ENCODE data around the genes POLG, KIF7, ZNF710 and TTLL13.

GRCh38 chr15:89103991-89104969 lies 16.0 kb downstream of the ABHD2 start:
- RAMPAGE, long total RNA: no peak
- RRBS: no CpG with 5 or more reads among the region's 14 CpGs

- RAMPAGE, long total RNA: no peak
- RRBS: no CpG with 5 or more reads among the region's 12 CpGs
Measured at GRCh38 chr15:89136511-89137410, 48.5 kb downstream of the ABHD2 start.

DNA sequence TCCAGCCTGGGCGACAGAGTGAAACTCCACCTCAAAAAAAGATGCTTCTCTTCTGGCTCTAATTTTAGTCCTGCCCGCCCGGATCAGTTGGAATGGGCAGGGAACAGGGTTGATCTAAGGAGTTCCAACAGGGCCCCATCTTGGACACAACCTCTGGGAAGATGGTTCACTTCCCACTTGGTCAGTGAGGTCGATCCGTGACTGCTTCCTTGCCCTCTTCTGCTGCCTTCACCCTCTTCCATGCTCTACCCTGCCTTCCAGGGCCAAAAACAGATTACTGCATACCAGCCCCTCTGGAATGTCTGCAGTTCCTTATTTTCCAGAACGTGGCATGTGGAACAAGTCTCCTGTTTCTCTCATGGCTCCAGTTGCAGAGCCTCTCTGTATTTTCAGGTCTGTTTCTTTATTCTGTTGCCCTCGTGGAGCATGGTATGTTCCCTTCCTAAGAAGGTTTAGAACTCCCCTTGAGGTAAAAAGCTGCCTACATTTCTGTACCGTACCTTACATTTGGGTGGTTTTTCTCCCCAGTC lies 23.2 kb downstream of the POLG start:
- RAMPAGE, long total RNA: no peak
- RRBS: no CpG with 5 or more reads among the region's 8 CpGs

DNA sequence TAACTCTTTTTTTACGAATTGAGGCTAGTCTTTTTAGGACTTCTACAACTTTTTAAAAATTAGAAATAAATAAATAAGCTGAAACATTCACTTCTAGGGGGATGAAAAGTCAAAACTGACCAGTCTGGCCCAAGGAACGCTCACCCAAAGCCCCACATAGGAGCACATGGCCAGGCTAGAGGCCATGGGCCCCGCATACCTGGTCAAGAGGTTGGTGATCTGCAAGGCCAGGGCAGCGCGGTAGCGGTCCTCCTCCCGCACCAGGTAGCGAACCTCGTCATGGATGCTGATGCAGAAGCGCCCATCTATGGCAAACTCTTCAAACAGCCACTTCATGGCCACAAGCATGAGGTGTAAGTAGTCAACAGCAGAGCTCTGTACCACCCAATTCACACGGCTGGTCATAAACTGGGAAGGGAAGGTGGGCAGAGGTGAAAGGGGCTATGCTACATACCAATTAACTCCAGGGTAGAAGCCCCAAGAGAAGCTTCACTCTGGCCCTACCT lies 16.2 kb downstream of the POLG start:
- RAMPAGE, long total RNA: no peak
- RRBS: no CpG with 5 or more reads among the region's 11 CpGs

DNA sequence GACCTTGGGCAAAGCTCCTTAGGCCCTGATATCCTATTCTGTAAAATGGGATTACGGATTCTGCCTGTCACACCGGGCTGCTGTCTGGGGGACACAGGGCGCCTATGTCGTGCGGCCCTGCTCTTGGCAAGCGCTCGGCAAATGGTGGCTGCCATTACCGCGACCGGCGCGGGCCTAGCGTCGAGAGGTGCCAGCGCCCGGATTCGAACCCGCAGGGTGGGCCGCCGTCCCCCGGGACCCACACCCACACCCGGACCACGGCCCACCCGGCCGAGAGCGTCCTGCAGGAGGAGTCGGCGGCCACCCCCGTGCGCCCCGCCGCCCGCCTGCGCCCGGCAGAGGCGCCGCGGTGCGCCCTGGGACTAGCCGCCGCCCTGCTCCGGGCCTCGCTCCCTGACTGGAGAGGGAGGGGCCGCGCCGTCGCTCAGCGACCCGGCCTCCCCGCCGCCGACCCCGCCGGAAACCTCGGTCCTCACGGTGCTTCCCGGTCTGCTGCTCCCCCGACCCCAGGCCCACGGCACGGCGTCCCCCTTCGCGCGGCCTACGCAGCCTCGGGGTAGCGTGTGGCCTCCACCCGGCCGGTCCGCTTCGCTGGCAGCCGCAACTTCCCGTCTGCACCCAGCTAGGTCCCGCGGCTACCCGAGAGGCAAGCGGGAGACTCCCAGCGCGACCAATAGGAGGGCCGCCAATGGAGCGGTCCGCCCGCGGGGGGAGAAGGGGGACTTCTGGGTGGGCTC lies at the start of gene POLG:
Gene POLG (minus strand): TSS at position 616 of the 737 bp plus-strand sequence.
- RAMPAGE, long total RNA: start-site peak on the minus strand centred at position 603 of the sequence, 36 bp wide, 42 and 44 reads in 2 replicates
- RRBS: 1% methylated on average over 40 of the region's 84 CpGs

- RAMPAGE, long total RNA: no peak
- RRBS: no CpG with 5 or more reads among the region's 13 CpGs
Measured at GRCh38 chr15:89401550-89402409, 67.2 kb upstream of the POLG start.

- RAMPAGE, long total RNA: no peak
- RRBS: 5% methylated on average over 26 of the region's 89 CpGs
Measured at GRCh38 chr15:89654834-89655920, at the start of gene KIF7. TSS of gene KIF7 (minus strand) at chr15:89655467.

DNA sequence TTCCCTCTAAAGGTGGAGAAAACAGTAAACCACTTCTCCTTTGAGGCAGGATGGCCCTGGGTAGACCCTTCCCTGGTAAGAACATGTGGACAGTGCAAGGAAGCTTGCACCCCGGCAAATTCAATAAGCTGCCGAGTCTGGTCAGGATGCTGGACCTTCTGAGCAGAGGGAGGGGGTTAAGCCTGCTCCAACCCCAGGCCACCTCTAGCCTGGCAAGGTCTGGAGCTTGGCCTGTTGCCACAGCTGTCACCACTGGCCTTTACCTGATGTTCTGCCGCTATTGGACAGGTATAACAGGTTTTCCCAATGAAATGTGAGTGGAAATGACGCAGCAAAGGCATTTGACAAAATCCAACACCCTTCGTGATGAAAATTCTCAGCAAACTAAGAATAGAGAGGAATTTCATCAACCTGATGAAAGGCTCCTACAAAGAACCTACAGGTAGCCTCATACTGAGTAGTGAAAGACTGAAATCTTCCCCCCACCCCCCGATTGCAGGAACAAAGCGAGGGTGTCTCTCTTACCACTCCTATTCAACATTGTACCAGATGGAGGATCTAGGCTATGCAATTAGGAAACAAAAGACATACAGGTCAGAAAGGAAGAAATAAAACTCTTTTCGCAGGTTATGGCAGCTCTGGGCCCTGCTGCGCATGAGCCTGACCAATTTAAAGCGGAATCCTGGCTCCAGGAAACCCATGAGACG lies 812 bp upstream of the MESP1 start:
- RAMPAGE, long total RNA: no peak
- RRBS: no CpG with 5 or more reads among the region's 11 CpGs

DNA sequence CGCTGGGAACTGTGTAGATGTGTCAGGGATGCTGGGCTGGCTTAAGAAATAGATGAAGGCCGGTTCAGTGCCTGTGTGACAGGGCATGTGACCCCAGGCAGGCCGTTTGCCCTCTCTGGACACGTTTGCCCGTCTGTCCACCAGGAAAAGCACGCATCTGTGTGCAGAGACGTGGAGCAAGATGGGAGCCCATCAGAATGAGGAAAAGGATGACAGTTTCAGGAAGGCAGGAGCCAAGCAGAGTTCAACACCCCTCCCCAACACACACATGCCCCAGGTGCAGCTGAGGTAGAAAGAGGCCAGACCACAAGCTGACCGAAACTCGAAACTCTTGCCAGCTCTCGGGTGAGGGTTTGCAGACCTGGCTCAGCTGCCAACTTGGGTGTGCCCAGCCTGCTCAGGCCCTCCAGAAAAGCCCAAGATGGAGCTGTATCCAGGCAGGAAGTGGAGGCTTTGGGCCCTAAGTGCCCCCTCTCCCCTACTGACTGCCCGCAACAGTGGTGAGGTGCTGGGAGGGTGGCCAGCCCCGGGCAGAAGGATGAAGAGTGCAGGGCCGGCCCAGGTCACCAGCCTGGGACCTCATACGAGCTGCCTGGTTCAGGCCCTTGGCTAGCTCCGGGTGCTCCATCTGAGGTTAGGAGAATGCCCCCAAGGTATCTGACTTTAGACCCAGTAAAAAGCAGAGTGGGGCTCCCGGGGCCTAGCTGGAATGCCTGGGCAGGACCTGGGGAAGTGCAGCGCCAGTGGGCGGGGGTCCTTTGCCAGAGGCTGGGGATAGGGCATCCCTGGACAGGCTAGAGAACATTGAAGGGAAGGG lies 10.2 kb upstream of the MESP1 start:
- RAMPAGE, long total RNA: no peak
- RRBS: 51% methylated on average over 3 of the region's 18 CpGs

GRCh38 chr15:89784784-89785808 lies 9.0 kb downstream of the MESP2 start:
- RAMPAGE, long total RNA: no peak
- RRBS: 78% methylated on average over 7 of the region's 19 CpGs

GRCh38 chr15:89809583-89810164 lies 5.0 kb downstream of the ANPEP start:
- RAMPAGE, long total RNA: no peak
- RRBS: no CpG with 5 or more reads among the region's 10 CpGs

DNA sequence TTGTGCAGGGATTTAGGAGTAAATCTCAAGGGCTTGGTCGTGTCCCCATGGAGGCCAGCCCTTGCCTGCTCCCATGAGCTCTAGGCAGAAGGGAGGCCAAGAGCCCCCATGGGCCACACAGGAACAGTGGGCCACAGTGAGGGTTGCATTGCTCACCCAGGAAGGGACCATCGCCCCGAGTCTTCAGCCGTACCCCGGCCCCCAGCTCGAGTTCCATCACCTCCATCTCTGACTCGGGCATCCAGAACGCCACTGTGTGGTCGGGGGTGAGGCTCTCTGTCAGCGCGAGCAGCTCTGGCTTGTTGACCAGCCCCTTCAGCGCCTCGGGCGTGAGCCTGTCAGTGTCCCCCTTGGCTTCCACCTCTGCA lies 9.1 kb downstream of the ARPIN start:
- RAMPAGE, long total RNA: no peak
- RRBS: no CpG with 5 or more reads among the region's 14 CpGs

- RAMPAGE, long total RNA: start-site peak on the plus strand at chr15:90000727-90001366, 36 and 6 reads in 2 replicates
- RRBS: 1% methylated on average over 12 of the region's 27 CpGs
Measured at GRCh38 chr15:90000991-90001562, at the start of gene ZNF710. TSS of gene ZNF710 (plus strand) at chr15:90001324.

GRCh38 chr15:90001563-90001688 lies 302 bp downstream of the ZNF710 start:
- RAMPAGE, long total RNA: no peak
- RRBS: under 1% methylated on average over 11 of the region's 18 CpGs

- RAMPAGE, long total RNA: no peak
- RRBS: no CpG with 5 or more reads among the region's 7 CpGs
Measured at GRCh38 chr15:90038452-90039047, 37.4 kb downstream of the ZNF710 start.

DNA sequence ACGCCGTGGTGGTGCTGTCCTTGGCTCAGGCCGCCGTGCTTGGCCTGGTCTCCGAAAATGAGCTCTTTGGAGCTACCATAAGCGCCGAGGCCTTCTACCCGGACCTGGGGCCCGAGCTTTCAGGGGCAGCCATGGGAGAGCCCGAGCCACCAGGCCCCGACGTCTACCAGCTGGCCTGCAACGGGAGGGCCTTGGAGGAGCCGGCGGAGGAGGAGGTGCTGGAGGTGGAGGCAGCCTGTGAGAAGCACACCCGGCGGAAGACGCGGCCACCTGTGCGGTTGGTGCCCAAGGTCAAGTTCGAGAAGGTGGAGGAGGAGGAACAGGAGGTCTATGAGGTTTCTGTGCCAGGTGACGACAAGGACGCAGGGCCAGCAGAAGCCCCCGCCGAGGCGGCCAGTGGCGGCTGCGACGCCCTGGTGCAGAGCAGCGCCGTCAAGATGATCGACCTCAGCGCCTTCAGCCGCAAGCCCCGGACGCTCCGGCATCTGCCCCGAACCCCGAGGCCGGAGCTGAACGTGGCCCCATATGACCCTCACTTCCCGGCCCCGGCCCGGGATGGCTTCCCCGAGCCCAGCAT lies 35.0 kb downstream of the IDH2 start:
- RAMPAGE, long total RNA: no peak
- RRBS: 84% methylated on average over 6 of the region's 45 CpGs

GRCh38 chr15:90174384-90175048 lies 26.6 kb upstream of the SEMA4B start:
- RAMPAGE, long total RNA: no peak
- RRBS: 20% methylated on average over 5 of the region's 16 CpGs

DNA sequence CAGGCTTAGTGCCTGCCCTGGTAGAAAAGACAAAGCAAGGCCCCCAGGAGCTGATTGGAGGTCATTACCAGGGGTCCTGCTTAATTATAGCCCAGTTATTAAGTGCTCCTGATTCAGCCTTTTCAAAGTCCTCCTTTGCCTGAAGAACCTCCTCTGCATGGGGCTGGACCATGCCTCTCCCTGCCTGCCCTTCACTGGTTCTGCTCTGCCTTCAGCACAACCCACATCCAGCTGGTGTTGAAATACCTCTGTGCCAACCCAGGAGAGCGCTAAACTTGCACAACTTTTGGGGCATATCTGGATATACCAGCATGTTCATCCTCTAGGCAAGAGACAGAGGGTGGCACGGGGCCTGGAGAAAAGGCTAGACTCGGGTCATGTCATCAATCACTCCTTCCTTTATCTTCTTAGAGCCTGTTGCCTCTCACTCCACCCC lies 4.7 kb downstream of the SEMA4B start:
- RAMPAGE, long total RNA: no peak
- RRBS: no CpG with 5 or more reads among the region's 3 CpGs

DNA sequence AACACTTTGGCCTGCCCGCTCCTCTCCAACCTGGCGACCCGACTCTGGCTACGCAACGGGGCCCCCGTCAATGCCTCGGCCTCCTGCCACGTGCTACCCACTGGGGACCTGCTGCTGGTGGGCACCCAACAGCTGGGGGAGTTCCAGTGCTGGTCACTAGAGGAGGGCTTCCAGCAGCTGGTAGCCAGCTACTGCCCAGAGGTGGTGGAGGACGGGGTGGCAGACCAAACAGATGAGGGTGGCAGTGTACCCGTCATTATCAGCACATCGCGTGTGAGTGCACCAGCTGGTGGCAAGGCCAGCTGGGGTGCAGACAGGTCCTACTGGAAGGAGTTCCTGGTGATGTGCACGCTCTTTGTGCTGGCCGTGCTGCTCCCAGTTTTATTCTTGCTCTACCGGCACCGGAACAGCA lies 5.8 kb downstream of the CIB1 start:
- RAMPAGE, long total RNA: no peak
- RRBS: no CpG with 5 or more reads among the region's 16 CpGs

GRCh38 chr15:90249291-90249905 lies at the start of gene TTLL13:
TSS of gene TTLL13 (plus strand) at chr15:90249556.
- RAMPAGE, long total RNA: no peak
- RRBS: 2% methylated on average over 11 of the region's 44 CpGs